ENCODE results near the genes PRPF38A and COA7.

GRCh38 chr1:51237465-51237771 is 1.3 kb downstream of the RNF11 start:
- CAGE, long polyA plus RNA, result no peak
- RRBS, result no CpG with 5 or more reads among the region's 5 CpGs

- CAGE, long polyA plus RNA, result no peak
- RRBS, result no CpG with 5 or more reads among the region's 11 CpGs
Observed at GRCh38 chr1:51237772-51238570, 1.9 kb downstream of the RNF11 start.

GRCh38 chr1:51303750-51304257 is 26.6 kb downstream of the TTC39A start:
- CAGE, long polyA plus RNA, result no peak
- RRBS, result no CpG with 5 or more reads among the region's 8 CpGs

DNA sequence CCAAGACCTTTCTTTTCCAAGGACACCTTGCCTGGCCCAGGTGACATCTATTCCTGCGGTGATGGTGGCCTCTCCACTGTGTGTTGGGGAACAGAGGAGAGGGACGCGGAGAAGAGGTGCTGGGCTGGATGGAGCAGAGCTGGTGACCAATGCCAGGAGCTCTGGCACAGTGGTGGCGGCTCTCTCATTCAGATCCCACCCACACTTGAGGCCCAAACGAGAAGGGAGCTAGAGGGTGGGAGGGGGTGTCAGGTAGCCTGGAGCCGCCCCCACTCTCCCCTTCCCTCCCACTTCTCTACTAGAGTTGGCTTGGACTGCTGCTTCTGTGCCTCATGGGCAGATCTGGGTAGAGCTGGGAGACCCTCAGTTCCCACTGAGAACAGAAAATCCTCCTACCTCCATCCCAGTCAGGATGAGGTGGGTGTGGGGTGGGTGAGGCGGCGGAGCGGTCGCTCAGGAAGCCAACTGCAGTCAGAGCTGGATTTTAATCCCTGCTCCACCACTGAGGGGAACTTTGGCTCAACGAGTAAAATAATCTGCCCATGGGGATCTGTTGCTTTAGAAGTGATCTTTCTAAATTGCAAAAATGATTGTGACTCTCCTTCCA is 3.5 kb downstream of the TTC39A start:
- CAGE, long polyA plus RNA, result no peak
- RRBS, result no CpG with 5 or more reads among the region's 11 CpGs

- CAGE, long polyA plus RNA, result no peak
- RRBS, result no CpG with 5 or more reads among the region's 7 CpGs
Observed at GRCh38 chr1:51334746-51335262, 4.4 kb upstream of the TTC39A start.

DNA sequence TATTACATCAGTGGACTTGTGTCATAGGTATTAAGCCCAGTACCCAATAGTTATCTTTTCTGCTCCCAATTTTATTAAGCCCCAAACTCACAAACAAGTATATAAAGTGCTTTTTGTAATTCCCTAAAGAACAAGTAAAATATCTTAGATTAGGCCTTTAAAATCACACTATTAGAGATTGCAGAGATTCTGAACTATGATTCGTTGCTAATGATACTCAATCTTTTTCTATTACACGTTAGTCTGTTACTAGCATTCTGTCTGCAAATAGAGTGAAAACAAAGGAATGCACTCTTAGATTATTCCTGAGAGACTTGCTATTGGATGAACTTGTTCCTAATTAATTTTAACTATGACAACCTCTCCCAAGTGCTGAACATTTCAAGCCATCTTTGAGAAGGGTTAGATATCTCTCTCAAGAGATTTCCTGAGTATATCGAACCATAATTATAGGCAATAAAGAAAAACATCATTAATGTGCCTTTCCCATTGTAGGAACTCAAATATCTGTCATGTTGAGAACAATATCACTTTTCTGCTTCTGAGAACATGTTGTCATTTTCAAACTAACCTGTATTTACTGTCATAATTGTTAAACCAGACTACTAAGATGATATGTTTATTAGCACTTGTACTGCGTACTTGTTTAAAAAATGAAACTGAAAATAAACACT is 4.5 kb downstream of the EPS15 start:
- CAGE, long polyA plus RNA, result no peak
- RRBS, result no CpG with 5 or more reads among the region's 4 CpGs

GRCh38 chr1:51572226-51572779 is 44.6 kb upstream of the OSBPL9 start:
- CAGE, long polyA plus RNA, result no peak
- RRBS, result no CpG with 5 or more reads among the region's 5 CpGs

DNA sequence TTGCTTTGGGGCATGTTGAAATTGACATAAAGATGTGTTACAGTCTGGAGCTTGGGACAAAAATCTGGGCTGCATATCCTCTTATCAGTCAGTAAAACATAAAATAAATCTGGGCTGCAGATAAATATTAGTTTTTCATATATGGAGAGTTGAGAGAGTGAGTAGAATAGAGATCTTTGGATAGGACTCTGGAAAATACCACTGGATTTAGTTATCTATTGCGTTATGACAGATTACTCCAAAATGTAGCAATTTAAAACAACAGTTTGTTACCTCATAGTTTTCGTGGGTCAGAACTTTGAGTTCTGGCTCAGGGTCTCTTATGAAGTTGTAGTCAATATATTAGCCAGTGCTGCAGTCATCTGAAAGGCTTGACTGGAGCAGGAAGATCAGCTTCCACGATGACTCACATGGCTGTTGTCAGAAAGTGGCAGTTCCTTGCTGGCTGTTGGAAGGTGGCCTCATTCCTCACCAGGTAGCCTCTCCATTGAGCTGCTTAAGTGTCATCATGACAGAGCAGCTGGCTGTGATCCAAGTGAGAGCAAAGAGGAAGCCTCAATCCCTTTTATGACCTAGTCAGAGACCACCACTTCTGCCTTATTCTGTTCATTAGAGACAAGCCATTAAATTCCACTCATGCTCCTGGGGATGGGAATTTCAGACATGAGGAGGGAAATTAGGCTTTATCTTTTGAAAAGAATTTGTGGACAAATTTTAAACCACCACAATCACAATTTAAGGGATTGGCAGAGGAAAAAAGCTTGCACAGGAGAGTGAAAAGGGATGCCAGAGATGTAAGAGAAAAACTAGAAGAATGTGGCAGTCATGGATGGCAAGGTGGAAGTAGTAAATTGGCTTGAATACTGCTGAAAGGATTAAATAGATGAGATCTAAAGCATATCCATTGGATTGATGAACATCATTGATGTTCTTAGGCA is 5.6 kb downstream of the OSBPL9 start:
- CAGE, long polyA plus RNA, result no peak
- RRBS, result no CpG with 5 or more reads among the region's 3 CpGs

DNA sequence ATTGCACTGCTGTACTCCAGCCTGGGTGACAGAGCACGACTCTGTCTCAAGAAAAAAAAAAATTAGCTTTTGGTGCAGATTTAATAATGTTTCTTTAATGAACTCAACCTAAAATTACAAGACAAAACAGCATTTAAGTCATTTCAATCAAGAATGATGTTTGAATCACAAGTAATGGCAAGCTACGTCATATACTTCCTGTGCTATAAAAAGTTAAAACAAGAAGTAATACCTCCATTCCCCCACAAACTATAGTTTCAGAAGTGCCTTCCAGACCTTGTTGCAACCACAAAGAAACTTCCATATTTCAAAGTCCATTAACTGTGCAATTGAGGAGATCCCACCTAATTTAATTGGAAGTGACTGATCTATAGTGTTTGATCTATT is 15.2 kb downstream of the NRDC start:
- CAGE, long polyA plus RNA, result no peak
- RRBS, result no CpG with 5 or more reads among the region's 2 CpGs

DNA sequence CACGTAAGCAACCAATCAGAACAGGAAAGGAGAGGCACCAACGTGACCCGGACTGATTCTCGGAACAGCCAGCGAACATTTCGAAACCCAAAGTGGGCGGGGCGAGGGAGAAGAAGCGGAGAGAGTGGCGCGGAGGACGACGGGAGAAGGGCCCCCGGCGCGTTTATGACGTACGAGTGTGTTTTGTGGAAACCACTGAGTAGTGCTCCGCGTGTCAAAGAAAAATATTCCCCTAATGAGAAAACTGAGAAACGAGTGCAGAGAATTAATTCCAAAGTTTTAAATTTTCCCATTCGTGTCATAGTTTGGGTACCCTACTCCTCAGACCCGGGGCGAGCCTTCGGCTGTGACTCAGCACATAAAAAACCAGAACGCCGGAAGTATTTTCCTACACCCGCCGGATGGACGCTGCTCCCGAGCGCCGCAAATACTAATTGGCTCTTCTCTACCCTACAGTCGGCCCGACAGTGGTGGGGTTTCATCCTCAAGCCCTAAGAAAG is 367 bp upstream of the NRDC start:
- CAGE, long polyA plus RNA, result no peak
- RRBS, result under 1% methylated on average over 10 of the region's 35 CpGs

GRCh38 chr1:52020781-52021259 is 12.8 kb downstream of the KTI12 start:
- CAGE, long polyA plus RNA, result no peak
- RRBS, result no CpG with 5 or more reads among the region's 3 CpGs

GRCh38 chr1:52184900-52185158 is 42.9 kb downstream of the ZFYVE9 start:
- CAGE, long polyA plus RNA, result no peak
- RRBS, result no CpG with 5 or more reads among the region's 2 CpGs

DNA sequence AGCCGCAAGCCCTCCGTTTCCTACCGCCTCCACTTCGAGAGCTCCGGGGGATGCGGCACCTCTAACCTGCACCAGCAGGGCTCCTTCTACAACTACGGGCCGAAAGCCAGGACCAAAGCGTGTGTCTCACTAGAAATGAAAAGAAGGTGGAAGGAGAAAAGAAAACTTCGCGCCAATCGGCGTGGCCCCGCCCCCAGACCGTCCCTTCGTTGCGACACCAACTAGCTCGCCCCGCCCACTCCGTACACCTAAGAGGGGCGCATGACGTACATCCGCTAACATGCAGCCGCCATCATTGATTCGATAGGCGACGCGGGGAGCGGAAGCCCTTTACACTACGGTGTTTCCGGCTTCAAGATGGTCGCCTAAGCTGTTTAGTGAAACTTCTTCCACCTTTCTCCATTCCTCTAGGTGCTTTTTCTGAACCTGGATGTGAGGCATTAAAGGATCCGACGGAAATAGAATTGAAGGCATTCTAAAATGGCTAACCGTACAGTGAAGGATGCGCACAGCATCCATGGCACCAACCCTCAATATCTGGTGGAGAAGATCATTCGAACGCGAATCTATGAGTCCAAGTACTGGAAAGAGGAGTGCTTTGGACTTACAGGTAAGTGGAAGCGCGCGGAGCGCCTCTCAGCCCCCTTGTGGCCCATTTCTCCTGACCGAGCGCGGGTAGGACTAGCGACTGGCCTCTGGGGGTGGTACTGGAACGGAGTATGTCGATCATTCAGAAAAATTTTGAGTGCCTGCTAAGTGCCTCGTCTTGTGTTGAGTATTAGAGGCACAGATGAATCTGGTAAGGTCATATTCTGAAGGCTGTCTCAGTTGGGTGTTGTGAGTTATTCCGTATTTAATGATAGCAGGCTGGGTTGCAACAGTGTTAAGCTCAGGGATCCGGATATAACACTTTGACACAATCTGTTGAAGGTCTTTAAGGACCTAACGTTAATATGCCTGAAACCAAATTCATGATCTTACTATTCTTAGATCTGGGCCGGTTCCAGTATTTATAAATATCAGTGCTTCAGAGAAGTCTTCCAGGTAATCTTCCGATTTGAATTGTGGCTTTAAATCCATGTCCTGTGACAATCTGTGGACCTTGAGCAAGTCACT is at the start of gene PRPF38A:
PRPF38A (plus strand) TSS at position 333 of the 1,116 bp plus-strand sequence.
- CAGE, long polyA plus RNA, result start-site peak on the minus strand centred at position 166 of the sequence, 70 bp wide, 28 and 19 reads in 2 replicates
- RRBS, result 3% methylated on average over 7 of the region's 55 CpGs

- CAGE, long polyA plus RNA, result no peak
- RRBS, result no CpG with 5 or more reads among the region's 2 CpGs
Observed at GRCh38 chr1:52411054-52411274, 6.6 kb downstream of the PRPF38A start.

DNA sequence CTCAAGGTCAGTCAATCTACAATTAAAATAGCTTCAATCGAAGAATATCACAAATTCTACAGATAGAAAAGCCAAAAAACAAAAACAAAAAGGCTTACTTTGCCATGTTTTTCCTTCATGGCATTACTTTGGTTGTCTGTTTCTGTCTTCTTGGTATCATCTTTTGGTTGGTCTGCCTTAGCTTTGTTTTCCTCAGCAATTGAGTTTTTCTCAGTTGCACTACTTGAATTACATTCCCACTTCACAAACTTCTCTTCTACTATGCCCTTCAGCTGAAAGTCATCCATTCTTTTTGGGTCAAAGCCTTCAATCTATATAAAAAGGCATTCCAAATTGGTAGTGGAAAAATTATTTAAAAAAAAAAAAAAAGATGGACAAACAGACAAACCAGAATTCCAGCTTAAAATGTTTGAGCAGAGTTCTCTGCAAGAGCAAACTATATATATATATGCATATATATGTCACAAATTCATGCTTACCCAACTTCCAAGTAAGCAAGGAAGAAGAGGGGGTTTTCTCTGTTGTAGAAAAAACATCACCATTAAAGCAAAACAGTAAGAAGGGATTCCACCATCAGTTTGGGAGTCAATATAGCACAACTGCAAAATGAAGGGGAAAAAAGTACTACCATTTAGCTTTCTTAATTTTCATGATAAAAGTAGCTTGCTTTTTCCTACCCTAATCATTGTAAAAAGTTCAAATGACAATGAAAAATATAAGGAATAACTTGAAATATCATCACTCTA is 71.4 kb downstream of the TUT4 start:
- CAGE, long polyA plus RNA, result no peak
- RRBS, result no CpG with 5 or more reads among the region's 1 CpG

- CAGE, long polyA plus RNA, result no peak
- RRBS, result no CpG with 5 or more reads among the region's 8 CpGs
Observed at GRCh38 chr1:52636487-52637477, 3.8 kb downstream of the SHISAL2A start.

DNA sequence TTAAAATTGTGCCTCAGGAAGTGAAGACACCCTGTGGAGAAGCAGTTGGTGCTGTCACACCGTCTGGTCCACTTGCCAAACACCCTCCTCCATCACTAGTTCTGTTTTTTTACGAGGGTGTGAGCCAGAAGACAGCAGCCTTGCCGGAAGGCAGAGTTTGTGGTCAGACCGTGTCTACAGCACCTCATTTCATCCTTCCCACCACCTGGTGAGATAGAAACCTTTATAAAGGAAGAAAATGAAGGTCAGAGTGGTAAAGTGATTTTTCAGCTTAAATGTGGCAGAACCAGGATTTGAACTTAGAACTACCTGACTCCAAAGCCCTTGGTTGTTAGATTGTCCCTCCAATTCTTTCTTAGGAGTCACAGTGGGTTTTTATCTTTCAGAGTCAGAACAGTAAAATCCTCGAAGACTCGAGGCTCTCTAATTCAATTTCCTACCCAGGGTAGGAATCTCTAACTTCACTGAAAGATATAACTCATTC is 4.6 kb downstream of the SHISAL2A start:
- CAGE, long polyA plus RNA, result no peak
- RRBS, result no CpG with 5 or more reads among the region's 6 CpGs

- CAGE, long polyA plus RNA, result start-site peak on the minus strand at chr1:52698057-52698119, 114 and 25 reads in 2 replicates; start-site peak on the minus strand at chr1:52698325-52698355, 1,368 and 414 reads in 2 replicates
- RRBS, result 3% methylated on average over 21 of the region's 66 CpGs
Observed at GRCh38 chr1:52697823-52698687, at the start of gene COA7. Gene COA7 (minus strand): TSS chr1:52698347.

GRCh38 chr1:52920570-52921312 is 799 bp downstream of the ECHDC2 start:
- CAGE, long polyA plus RNA, result no peak
- RRBS, result no CpG with 5 or more reads among the region's 37 CpGs

DNA sequence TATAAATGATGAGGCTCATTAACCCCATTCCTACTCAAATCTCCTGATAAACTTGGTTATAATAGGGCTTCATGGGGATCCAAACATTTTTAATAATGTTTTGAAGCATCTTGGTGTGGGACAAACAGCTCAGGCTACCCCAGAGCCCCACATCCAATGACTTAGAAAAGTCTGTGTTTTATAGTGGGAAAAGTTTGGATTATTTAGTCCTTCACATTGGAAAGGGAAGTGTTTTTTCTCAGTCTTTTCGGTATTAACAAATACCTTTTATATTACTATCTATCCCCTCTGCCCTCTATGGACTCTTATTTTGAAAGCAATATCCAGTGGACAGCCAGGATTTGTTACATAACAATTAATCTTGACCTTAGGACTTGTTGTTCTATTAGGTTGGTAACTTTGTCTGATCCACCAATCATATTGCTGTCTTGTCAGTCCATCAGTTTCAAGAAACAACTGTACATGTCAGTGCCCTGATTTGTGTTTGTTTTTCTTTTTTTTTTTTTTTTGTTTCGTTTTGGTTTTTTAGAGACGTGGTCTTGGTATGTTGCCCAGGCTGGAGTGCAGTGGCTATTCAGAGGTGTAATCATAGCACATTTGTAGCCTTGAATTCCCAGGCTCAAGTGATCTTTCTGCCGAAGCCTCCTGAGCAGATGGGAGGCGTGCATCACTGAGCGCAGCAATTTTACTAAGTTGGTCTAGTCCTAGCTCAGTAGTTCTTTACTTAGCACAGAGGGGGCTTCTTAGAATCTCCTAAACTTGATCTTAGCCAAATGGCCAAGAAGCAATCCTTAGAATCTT is 1.6 kb upstream of the SCP2 start:
- CAGE, long polyA plus RNA, result no peak
- RRBS, result no CpG with 5 or more reads among the region's 6 CpGs